ENCODE measurements around the gene STX4.

DNA sequence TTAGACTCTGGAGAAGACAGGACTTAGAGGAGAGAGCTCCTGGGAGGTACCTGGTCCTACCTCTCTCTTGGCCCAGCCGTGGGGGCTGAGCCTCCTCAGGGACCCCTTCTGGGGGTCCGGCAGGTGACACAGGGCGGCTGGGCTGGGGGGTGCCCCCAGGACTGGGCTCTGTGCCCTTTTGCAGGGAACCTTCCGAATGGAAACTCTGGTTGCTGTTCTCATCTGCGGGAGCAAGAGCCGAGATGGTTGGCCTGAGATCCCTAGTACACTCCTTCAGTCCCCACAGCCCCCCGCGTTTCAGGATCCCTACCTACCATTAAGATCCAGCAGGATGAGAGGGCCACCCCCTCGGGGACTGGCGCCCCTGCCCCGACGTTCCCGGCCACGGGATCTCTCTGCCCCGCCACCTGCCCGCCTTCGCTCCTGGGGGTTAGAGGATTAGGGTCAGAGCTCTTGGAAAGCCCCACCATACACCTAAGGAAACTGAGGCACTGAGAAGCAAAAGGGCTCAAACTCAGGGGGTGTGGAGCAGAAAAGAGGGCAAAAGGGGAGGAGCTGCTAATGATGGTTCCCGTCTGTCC lies 1.3 kb downstream of the BCL7C start:
- PRO-cap, result no peak
- RAMPAGE, long total RNA, 4 experiments, result no peak in any of the 4 experiments

DNA sequence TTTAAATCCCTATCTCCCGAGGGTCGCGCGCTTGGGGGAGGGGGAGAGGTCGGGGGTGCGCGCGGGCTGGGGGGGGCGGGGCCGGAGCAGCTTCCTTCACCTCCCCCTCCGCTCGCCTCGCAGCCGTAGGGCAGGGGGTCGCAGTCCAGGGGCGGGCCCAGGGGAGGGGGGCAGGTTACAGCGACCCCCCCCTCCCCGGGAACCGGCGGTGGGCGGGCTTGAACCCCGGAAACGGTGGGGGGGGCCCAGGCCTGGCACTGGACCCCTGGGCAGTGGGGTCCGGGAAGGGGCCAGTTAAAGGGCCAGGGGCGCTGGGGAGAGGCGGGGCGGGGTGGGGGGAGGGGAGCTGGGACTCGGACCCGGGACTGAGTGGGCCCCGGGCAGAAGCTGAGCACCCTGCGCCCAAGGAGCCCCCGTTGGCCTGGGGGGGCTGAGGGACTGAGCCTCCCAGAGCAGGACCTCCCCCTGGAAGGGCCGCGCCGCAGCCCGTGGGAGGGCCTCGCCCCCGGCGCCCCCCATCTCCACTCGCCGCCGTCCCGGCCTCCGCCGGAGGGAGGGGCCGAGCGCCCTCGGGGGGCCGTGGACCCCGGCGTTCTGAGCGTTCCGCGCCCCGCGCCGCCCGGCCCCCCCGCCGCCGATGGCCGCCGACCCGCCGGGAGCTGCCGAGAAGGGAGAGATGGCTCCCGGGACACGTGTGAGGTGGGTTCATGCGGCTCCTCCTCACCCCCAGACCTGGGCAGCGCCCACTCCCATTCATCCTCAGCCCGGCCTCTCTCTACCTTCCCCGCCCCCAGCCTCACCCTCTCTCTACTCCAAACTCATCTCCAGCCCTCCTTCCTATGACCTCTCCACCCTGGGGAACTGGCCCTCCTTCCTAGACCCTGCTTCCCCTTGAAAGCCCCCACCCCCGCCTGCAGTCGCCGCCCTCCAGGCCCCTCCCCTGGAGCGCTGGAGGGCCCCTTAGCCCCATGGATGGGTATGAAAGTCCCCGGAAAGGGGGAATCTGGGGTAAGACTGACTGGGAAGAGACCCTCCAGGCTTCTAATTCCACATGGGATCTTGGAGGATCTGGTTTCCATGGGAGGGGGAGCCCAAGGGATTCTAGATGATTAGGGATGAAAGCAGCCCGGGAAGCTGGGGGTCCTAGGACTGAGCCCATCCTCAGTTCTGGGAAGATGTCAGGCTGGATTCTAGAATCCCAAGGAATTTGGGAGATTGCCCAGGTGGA lies 803 bp downstream of the FBXL19 start:
- PRO-cap, result no peak
- RAMPAGE, long total RNA, 4 experiments, result no peak in any of the 4 experiments

GRCh38 chr16:30956720-30957412 lies 688 bp upstream of the SETD1A start:
- PRO-cap, result bidirectional peak, plus-strand start at chr16:30957264, minus-strand start at chr16:30957187
- RAMPAGE, long total RNA, 4 experiments, result no peak in any of the 4 experiments

- PRO-cap, result no peak
- RAMPAGE, long total RNA, 4 experiments, result no peak in any of the 4 experiments
Measured at GRCh38 chr16:30964613-30965576, 7.3 kb downstream of the SETD1A start.

- PRO-cap, result bidirectional peak, plus-strand start at chr16:31033022, minus-strand start at chr16:31032859; bidirectional peak, plus-strand start at chr16:31033542, minus-strand start at chr16:31033229
- RAMPAGE, long total RNA, 4 experiments, result start-site peak on the plus strand in 4 of 4 experiments, at chr16:31033544-31033582 at its widest, 46 to 184 reads per replicate
Measured at GRCh38 chr16:31032607-31033685, at the start of gene STX4. Gene STX4, plus strand, starts transcription at chr16:31033558.

- PRO-cap, result no peak
- RAMPAGE, long total RNA, 4 experiments, result no peak in any of the 4 experiments
Measured at GRCh38 chr16:31072536-31072944, 1.5 kb downstream of the ZNF668 start.

GRCh38 chr16:31094025-31094293 lies 638 bp downstream of the VKORC1 start:
- PRO-cap, result no peak
- RAMPAGE, long total RNA, 4 experiments, result no peak in any of the 4 experiments

GRCh38 chr16:31113466-31114337 lies 3.8 kb upstream of the KAT8 start:
- PRO-cap, result no peak
- RAMPAGE, long total RNA, 4 experiments, result no peak in any of the 4 experiments

GRCh38 chr16:31331135-31331705 lies 23.8 kb upstream of the ITGAX start:
- PRO-cap, result no peak
- RAMPAGE, long total RNA, 4 experiments, result no peak in any of the 4 experiments

GRCh38 chr16:31352443-31352995 lies 2.5 kb upstream of the ITGAX start:
- PRO-cap, result no peak
- RAMPAGE, long total RNA, 4 experiments, result no peak in any of the 4 experiments

GRCh38 chr16:31372295-31372773 lies 17.4 kb downstream of the ITGAX start:
- PRO-cap, result no peak
- RAMPAGE, long total RNA, 4 experiments, result no peak in any of the 4 experiments

DNA sequence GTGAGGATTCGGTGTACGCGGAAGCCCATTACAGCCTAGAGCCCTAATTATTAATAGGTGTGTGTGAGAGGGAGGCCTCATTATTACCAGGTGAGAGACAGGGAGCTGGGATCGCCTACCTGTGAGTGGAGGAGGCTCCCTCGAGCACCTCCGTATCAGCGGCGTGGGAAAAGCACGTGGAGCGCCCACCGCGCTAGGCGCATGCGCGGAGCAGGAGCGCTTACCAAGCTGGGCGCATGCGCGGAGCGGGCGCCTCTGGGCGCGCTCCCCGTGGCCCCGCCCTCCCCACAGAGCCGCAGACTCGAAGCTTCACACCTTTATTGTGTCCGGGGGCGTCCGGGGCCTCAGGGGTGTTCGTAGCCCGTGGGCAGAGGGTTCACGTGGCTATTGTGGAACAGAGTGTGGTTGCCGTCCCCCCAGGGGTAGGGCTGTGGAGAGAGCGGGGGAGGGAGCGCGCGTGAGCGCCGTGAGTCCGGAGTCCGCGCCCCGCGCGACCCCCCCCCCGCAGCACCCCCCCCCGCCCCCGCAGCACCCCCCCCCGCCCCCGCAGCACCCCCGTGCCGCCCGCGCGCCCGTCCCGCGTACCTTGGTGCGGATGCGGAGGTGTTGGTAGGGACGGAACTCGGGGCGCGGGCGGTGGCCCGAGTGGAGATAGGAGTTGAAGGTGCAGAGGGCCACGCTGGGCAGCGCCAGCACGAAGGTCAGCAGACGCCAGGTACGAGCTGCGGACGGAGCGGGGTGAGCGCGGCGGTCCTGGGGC lies 550 bp downstream of the COX6A2 start:
- PRO-cap, result unidirectional peak, plus-strand start at position 282 of the sequence
- RAMPAGE, long total RNA, 4 experiments, result no peak in any of the 4 experiments

- PRO-cap, result no peak
- RAMPAGE, long total RNA, 4 experiments, result no peak in any of the 4 experiments
Measured at GRCh38 chr16:31467134-31467692, 4.7 kb upstream of the TGFB1I1 start.

- PRO-cap, result no peak
- RAMPAGE, long total RNA, 4 experiments, result no peak in any of the 4 experiments
Measured at GRCh38 chr16:31489789-31490328, 6.9 kb downstream of the SLC5A2 start.

- PRO-cap, result bidirectional peak, plus-strand start at chr16:31873780, minus-strand start at chr16:31873602
- RAMPAGE, long total RNA, 4 experiments, result no peak in any of the 4 experiments
Measured at GRCh38 chr16:31873393-31873687, 267 bp upstream of the ZNF267 start.

GRCh38 chr16:32085406-32085765 lies 167.7 kb upstream of the TP53TG3D start:
- PRO-cap, result no peak
- RAMPAGE, long total RNA, 4 experiments, result no peak in any of the 4 experiments

DNA sequence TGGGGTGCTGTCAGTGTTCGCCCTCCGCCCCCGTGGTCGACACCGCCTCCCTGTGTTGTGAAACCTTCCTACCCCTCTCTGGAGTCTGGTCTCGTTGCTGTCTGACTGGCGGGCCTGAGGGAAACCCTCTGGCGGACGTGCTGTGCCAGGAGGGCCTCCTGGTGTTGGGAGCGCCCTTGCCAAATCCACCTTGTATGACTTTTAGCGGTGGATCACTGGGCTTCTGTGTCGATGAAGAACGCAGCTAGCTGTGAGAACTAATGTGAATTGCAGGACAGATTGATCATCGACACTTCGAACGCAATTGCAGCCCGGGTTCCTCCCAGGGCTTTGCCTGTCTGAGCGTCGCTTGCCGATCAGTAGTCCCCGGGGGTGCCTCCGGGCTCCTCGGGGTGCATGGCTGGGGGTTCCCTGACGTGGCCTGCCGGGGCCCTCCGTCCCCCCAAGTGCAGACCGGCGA lies 703.4 kb downstream of the TP53TG3F start:
- PRO-cap, result no peak
- RAMPAGE, long total RNA, 4 experiments, result no peak in any of the 4 experiments

DNA sequence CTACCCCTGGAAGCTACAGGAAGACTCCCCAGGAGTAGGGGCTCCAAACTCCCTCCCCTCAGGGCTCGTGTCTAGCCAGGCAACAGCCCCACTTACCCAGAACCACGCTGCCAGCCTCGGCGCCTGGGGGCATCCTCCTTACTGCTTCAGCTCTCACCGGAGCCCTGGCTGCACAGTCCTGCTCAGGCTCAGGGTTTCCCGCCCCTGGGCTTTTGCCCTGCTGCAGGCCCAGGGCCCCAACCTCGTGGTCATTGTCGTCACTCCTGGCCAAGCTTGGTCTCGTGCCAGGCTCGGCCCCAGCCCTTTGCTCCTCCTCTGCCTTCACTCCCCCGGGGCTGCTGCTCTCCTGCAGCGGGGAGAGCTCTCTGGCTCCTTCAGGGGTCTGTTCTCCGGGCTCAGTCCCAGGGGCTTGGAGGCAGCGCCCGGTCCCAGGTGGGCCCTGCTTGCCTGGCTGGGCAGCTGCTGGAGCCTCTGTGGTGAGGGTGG lies 16.0 kb downstream of the MYLK3 start:
- PRO-cap, result no peak
- RAMPAGE, long total RNA, 4 experiments, result no peak in any of the 4 experiments

GRCh38 chr16:46745355-46745942 lies 2.7 kb downstream of the MYLK3 start:
- PRO-cap, result no peak
- RAMPAGE, long total RNA, 4 experiments, result no peak in any of the 4 experiments

DNA sequence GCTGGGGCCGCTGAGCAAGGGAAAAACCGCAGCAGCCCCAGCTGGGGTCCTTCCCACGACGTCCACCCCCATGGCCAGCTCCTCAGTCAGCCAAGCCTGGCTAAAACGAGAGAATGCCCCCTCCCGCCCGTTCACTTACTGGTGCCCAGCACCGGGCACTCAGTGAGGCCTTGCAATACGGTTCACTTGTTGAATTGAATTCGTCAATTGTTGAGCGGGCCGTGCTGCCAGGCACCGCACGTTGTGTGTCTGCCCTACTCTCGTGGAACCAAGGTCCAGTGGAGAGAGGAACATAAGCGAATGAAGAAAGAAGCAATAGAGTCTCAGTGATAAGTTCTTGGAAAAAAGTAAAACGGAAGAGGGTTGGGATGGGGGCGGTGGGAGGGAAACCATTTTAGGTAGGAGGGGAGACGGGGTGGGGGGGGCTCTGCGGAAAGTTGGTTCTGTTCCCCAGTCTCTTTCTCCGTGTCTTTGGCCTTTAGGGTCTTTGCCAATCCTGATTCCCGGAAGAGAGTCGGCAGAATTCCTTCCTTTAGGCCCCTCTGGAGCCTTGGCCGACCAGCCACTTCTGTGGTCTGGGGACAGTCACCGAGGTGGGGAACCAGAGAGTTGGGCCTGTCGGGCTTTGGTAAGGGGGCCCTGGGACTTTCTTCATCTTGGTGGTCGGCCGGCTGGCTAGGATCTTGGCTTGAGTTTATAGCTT lies 974 bp downstream of the GPT2 start:
- PRO-cap, result no peak
- RAMPAGE, long total RNA, 4 experiments, result no peak in any of the 4 experiments

Data from esophagus muscularis mucosa (tissue), 4 donors.